ENCODE data around the gene ARL4D.

- PRO-cap = no peak
Measured at GRCh38 chr17:43385069-43385520, 13.7 kb upstream of the ARL4D start.

- PRO-cap = bidirectional peak, plus-strand start at chr17:43398993, minus-strand start at chr17:43398880
Measured at GRCh38 chr17:43398391-43399392, at the start of gene ARL4D. ARL4D (plus strand) TSS chr17:43398993.

- PRO-cap = no peak
Measured at GRCh38 chr17:43449611-43450267, 34.0 kb upstream of the DHX8 start.

DNA sequence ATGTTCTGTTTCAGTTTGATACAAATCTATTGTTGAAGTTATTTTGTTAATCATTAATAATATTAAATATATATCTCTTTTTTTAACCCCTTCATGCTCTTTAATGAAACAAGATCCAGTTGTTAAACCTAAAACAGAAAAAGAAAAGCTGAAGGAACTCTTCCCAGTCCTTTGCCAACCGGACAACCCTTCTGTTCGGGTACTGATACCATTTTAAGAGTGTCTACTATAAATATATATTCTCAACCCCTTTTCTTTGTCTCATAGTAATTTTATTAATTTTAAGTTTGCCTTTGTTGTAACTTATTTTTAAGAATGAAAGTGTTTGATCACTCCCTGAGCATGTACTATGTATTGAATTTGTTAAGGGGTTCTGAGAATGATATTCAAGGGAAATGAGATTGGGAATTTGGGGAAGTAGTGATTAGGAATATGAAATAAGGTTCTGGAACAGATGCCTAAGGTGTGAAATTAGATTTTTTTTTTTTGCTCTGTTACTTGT lies 7.3 kb downstream of the DHX8 start:
- PRO-cap = no peak

DNA sequence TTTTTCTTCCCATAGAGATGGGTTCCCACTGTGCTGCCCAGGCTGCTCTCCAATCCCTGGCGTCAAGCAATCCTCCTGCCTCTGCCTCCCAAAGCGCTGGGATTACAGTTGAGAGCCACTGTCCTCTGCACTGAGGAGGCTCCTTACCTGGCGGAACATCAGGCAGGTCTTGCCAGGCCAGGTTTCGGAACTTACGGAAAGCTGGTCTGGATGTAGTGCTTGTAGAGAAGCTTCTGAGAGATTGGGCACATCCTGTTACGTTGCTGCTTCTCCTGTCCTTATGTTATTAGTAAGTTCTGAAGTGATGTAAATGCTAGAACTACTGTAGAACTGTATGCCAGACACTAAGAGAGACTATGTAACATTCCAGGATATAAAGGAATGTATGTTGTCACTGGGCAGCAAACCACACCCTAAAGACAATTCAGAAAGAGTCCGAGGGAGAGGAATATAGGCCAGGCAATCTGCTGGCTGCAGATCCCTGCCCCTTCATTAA lies 21.1 kb downstream of the ETV4 start:
- PRO-cap = no peak

GRCh38 chr17:43658531-43658912 lies 3.2 kb downstream of the MEOX1 start:
- PRO-cap = no peak

DNA sequence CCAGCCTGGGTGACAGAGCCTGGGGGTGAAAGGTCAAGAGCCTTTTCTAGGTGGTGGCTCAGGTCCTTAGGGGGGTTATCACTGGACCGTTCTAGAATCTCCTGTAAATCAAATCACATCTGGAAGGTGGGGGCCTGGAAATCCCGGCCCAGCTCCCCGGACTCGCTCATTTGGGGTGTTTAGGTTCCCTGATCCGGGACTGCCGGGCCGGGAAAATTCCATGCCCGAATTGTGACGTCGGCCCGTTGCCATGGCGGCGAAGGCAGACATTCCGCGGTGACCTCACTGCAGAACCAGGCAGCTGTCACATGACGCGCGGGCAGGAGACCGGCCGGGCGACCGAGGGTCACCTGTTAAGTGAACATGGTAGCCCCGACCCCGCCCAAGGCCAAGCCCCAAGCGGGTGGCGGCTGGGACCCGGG lies 643 bp downstream of the DUSP3 start:
- PRO-cap = unidirectional peak, plus-strand start at position 307 of the sequence

DNA sequence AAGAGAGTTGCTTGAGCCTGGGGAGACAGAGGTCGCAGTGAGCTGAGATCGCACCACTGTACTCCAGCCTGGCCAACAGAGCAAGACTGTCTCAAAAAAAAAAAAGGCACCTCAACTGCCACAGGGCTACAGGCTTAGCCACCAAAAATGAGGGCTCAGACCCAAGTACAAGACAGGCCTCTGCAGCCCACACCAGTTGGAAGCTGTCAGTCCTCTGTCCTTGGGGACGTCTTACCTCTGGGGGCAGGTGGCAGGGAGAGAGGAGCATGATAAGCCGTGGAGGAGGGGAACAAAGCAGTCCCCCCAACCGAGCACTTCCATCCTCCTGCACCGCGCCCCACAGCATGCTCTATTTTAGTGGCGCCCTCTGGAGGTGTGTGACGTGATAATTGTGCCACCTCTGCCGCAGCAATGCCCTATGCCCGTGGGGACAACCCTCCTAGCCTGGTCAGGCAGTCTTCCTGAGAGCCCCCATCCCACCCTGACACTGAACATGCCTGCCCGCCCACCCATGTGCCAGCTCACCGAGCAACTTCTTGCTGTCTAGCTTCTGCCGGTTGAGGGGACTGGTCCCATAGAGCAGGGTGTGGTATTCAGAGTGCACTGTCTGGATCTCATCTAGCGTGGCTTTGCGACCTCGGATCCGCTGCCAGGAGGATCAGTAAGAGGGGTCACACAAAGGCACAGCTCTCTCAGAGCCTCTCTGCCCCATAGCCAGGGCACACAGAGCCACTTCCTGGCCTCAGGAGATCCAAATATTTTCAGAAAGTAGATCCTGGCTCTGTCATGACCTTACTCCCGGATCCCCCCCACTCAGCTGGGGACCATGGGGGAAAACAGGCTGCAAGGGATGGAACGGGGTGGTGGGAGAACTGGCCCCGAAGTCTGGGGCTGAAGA lies 13.7 kb downstream of the G6PC3 start:
- PRO-cap = no peak

- PRO-cap = no peak
Measured at GRCh38 chr17:44087427-44087950, 17.0 kb downstream of the G6PC3 start.

DNA sequence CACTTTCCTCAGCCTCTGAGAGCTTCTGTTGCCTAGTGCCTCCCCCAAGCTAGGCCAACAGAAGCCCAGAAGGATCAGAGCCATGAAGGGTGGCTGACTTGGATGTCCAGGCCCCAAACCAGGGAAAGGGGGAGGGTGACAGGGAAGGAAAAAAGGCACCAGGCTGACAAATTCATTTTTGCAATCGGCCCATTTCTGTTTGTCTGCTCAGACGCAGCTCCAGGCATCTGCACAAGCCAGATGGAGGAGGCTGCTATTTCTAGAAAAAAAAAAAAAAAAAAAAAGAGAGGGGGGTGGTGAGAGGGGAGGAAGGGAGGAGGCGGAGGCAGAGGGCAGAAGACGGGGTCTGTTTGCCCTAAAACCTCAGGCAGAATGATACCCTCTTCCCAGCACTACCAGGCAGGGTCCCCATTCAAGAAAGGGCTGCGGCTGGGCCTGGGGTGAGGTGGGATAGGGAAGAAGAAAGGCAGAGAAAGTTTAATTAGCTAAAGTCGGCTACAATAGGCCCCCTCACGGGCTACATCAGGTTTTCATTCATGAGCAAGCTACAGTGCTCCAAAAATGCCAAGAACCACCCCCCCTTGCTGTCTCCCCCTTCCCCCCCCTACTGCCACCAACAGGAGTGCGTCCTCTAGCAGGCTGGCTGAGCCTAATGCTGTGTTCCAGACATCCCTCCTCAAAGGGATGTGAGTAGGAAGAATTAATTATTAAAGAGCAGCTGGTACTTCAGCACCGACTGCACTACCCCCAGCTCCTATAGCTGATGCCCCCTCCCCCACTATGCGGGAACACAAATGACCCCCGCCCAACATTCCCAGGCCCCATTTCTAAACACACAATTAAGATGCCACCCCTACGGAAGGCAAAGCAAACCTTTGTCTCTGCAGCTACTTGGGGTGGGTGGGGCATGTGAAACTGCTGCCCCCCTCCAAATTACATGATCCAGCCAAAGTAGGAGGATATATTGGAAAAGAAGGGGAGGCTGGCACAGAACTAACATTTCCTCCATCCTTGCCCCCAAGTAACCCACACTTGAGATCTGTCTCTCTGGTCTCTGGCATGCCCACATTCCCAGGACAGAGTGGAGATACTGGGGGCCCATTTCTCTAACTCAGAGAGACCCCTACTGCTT lies 2.2 kb downstream of the HDAC5 start:
- PRO-cap = no peak

- PRO-cap = no peak
Measured at GRCh38 chr17:44138711-44139114, 3.0 kb upstream of the HROB start.

DNA sequence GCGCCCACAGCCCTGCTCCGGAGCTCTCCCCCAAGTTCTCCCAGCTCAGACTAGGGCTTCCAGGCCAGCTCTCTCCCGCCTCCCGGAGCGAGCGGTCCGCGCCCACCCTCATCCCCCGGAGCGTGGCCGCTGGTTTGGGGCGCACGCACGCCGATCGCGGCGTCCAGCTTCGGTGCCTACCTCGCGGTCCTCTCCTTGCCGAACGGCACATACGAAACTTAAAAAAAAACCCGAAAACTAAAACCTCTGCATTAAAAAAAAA lies 742 bp upstream of the UBTF start:
- PRO-cap = bidirectional peak, plus-strand start outside the sequence, minus-strand start at position 194 of the sequence

DNA sequence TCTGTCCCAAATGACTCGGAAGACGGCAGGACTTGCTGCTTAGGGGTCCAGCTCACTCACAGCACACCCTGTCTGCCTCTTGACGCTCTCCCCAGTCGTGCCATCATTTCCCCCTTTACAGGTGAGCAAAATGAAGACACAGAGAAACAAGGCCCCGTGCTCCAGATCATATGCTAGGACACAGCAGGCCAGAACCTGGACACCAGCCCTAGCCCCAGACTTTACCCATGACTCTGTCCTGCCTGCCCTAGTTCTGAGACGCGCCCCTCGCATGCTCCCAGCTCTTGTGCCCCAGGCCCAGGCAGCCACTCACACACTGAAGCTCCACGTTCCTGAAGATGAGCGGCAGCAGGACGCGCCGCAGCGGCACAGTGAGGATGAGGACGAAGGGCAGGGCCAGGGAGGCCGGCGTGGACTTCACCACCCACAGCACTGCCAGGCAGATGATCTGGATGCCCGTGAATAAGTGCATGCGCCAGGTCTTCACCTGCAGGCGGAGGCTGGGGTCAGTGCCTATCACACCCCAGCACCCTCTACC lies 17.0 kb downstream of the SLC4A1 start:
- PRO-cap = no peak

DNA sequence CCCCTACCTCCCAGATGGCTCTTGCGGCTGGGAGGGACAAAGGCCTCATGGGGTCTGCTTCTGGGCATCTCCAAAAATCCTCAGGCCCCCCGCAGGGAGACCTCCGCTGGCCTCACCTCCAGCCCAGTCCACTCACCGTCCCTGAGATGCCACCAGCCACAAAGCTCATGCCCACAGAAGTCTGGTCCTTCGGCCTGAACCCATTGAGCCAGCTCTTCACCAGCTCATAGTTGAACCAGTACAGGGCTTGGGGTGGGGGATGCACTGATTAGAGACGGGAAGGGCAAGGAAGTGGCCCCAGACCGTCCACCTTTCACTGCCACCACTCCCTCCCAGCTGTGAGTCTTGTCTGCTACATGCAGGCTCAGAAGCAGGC lies 4.1 kb downstream of the SLC25A39 start:
- PRO-cap = no peak

DNA sequence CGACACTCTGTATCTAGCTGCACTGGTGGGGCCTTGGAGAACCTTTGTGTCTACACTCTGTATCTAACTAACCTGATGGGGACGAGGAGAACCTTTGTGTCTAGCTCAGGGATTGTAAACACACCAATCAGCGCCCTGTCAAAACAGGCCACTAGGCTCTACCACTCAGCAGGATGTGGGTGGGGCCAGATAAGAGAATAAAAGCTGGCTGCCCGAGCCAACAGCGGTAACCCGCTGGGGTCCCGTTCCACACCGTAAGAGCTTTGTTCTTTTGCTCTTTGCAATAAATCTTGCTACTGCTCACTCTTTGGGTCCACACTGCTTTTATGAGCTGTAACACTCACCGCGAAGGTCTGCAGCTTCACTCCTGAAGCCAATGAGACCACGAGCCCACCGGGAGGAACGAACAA lies 5.9 kb upstream of the FAM171A2 start:
- PRO-cap = bidirectional peak, plus-strand start at position 226 of the sequence, minus-strand start at position 69 of the sequence

DNA sequence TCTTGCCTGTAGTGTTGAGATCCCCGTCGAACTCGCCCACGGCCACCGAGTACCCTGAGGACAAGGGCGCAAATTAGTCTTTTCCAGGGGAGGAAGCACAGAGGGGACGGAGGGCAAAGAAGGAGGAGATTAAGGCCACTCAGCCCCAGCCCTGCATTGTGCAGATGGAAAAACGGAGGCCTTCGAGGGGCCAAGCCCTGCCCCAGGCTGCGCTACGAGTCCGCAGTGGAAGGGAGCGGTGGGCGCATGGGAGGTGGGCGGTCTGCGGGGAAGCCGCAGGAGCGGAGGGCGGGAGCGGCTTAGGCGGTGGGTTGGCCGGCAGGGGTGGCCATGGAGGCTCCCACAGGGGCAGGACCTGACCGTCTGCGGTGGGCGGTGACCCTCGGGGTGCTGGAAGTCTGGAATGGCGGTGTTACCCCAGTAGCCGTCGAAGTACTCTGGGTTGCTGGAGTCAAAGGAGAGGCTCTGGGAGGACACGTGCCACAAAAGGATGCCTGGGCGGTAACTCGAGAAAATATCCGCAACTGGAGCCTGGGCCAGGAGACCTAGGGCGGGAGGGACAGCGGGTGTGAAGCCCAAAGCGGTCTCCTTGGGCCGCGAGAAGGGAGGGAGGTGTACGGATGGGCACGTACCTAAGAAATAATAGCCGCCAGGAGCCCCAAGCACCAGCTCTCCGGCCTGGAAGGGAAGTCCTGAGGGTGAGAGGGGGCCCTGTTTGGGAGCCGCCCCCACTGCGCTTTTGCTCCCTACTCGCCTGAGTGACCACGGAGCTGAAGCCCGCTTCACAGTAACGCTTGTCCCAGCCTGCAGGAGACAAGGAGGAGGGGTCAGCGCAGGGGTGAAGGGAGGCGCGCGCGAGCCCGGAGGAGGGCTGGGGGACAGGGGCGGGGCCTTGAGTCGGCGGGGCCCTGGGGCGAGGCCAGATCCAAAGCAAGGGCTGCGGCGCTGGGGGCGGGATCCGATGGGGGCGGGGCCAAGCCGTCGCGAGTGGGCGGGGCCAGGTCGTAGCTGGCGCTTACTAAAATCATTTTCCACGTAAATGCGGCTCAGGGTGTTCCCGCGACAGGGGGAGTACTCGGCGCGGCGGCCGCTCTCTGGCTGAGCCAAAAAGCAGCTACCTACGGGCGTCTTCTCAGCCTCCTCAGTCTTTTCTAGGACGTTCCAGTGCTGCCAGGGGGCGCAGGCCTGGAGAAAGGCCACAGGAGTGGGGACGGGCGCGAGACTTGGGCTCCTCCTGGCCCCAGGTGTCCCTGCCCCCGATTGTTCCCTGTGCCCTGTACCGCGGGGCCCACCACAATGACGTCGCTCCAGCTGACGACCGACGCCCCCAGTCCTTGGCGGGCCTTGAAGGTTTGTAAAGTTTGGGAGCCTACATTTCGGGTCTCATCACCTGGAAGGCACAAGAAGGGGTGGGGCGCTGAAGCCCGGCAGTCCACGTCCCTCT lies 4.4 kb downstream of the ITGA2B start:
- PRO-cap = bidirectional peak, plus-strand start at position 1,047 of the sequence, minus-strand start at position 815 of the sequence

GRCh38 chr17:44485716-44486733 lies 17.2 kb downstream of the GPATCH8 start:
- PRO-cap = no peak

- PRO-cap = no peak
Measured at GRCh38 chr17:44559602-44560229, 2.4 kb downstream of the FZD2 start.

- PRO-cap = no peak
Measured at GRCh38 chr17:44905366-44906010, 6.0 kb downstream of the CCDC103 start.

GRCh38 chr17:45087178-45087920 lies 26.2 kb downstream of the NMT1 start:
- PRO-cap = no peak

Data from REH cell (cell line).